Subcutaneous preadipocyte (primary cell): ENCODE measurements around the genes CBLN2 and ZNF407.

GRCh38 chr18:69955066-69955479 lies 7.4 kb upstream of the CD226 start:
- CAGE, long polyA plus RNA: no peak

GRCh38 chr18:70335853-70336641 lies 47.2 kb downstream of the SOCS6 start:
- CAGE, long polyA plus RNA: no peak

- CAGE, long polyA plus RNA: no peak
Observed at GRCh38 chr18:70659405-70660078, 370.7 kb downstream of the SOCS6 start.

- CAGE, long polyA plus RNA: no peak
Observed at GRCh38 chr18:70672187-70672440, 383.3 kb downstream of the SOCS6 start.

DNA sequence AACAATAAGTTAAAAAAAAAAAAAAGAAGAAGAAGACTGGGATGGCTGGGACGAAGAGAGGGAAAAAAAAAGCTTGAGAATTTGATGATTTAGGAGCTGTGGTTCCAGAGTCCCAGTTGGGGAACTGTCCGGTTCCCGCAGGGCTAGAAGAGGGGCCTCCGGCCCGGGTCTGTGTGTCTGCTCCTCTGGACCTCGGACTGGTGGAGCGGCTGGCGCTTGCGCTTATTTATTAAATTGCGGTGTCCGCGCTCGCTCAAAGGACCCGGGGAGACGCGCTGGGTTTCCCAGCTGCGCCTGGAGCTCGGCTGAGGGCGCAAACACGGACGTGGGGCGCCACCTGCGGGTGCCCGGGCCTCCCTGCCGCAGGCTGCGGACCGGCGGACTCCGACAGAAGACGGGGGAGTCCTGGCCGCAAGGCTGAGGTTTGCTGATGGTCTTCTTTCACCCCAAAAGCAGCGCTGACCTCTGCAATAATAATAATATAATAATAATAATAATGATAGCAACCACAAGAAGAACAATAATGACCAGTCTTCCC lies at the start of gene CBLN2:
Gene CBLN2 (minus strand): TSS at position 199 of the 538 bp plus-strand sequence.
- CAGE, long polyA plus RNA: no peak

DNA sequence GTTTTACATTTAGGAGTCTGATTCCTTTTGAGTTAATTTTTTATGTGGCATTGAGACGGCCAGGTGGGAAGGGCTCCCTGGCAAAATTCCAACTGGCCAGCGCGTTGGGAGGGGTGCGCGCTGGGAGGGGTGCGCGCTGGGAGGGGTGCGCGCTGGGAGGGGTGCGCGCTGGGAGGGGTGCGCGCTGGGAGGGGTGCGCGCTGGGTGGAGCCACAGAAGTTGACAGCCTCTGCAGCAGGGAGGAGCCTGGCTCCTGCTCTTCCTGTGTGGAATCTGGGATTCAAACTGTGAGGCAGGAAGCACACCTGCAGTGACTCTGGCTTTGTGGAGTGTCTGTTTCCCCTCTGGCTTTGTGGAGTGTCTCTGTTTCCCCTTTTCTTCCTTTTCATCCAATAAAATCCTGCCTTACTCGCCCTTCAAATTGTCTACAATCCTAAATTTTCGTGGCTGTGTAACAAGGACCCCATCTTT lies 147.9 kb upstream of the CBLN2 start:
- CAGE, long polyA plus RNA: no peak

GRCh38 chr18:74225140-74225492 lies 66.6 kb downstream of the CYB5A start:
- CAGE, long polyA plus RNA: no peak

DNA sequence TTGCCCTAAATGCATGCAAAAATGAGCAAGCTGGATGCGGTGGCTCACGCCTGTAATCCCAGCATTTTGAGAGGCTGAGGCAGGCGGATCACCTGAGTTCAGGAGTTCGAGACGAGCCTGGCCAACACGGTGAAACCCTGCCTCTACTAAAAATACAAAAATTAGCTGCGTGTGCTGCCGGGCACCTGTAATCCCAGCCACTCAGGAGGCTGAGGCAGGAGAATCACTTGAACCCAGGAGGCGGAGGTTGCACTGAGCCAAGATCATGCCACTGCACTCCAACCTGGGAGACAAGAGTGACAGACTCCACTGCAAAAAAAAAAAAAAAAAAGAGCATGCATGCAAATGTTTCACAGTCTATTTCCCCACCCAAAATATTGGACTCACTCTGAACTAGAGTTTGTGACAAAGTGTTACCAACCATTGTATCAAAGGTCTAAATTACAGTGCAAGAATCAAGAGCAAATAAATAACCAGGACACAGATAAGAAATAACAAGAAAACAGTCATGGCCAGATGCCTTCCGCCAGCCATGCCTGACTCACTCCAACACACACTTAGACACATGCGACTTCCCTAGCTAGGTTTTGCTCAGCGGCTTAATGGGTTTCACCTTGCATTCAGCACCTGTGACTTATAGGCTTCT lies 62.9 kb downstream of the CYB5A start:
- CAGE, long polyA plus RNA: no peak

GRCh38 chr18:74232933-74233427 lies 58.8 kb downstream of the CYB5A start:
- CAGE, long polyA plus RNA: no peak

DNA sequence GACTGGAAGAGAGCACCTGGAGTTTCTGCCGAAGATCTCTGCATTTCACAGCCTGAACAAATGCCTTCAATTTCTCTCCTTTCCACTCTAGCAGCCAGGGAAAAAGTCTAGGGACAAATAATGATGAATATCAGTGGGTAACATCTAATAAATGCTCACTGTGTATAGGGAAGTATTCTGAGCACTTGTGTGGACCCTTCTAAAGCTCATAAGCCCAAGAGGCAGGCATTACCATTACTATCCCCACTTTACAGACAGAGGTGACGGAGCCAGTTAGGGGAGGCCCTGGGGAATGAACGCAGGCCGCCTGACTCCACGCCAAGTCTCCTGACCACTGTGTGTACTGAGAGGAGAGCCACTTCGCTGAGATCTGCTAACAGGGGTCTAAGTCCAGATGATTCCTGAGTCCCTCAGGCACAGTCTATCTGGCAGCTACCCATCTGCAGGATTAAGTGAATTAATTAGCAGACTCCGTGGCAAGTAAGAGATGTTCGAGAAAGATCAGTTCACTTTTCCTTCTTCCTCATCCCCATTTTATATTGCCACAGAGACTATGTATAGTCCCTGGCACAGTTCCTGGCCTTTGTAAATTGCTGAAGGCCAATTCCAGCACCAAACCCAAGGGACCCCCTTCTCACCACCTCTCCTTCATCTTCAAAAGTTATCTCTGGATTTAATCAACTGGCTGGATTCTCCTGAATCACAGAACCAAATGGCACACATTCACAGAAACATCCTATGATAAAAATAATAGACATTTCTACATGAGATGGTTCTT lies 13.7 kb downstream of the CYB5A start:
- CAGE, long polyA plus RNA: no peak

- CAGE, long polyA plus RNA: no peak
Observed at GRCh38 chr18:74300636-74301084, 8.9 kb upstream of the CYB5A start.

DNA sequence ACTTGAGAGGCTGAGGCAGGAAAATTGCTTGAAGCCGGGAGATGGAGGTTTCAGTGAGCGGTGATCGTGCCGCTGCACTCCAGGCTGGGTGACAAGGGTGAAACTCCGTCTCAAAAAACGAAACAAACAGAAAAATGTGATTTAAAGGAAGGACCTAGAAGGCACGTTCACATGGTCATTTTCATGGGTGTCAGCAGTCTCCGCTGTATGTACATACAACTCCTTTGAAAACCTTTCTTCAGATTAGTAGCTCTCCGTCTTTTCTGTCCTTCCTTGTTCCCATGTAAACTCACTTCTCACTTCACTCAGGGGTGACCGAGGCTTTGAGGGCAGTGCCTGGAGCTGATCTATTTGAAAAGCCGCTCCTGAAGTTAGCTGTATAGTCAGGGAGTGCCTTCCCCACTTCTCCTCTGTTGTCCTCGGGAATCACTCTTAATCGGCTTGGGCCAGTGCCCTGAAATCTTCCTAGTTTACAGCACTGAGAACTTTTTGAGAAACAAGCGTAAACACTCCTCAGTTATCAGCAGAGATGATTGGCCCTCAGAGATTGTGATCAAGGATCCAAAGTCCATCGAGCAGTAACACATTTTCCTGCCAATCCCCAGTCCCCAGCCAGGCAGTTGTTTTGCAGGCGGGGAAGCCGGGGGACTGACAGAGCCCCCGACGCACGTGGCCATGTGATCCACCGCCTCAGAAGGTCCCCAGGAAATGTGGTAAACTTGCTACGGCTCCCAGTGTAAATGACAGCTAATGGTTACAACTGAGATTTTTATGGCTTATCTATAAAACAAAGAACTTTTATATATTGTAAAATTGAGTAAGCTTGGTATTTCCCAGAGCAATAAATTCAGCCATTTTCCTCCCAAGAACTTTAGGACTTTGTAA lies 53.2 kb downstream of the C18orf63 start:
- CAGE, long polyA plus RNA: no peak

- CAGE, long polyA plus RNA: no peak
Observed at GRCh38 chr18:74517264-74517889, 16.9 kb upstream of the CNDP1 start.

DNA sequence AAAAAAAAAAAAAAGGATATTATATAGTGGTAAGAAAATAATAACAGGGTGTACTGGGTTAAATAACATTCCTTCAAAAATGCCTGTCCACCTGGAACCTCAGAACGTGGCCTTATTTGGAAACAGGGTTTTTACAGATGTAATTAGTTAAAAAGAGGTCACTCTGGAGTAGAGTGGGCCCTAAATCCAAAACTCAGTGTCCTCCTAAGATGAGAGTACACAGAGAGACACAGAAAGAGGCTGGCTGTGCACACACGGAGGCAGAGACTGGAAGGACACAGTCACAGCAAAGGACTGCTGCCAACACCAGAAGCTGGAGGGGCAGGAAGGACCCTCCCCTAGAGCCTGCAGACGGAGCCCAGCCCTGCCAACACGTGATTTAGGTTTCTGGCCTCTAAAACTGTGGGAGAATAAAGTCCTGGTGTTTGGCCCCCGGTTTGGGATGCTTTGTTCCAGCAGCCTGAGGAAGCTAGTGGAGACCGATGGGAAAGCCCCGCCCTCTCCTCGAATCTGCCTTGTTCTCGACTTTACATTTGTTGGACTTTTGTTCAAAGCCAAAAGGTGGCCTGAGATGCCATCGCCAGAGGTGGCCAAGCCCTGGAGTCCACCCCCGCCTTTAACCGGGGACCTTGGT lies 10.5 kb downstream of the CNDP1 start:
- CAGE, long polyA plus RNA: no peak

DNA sequence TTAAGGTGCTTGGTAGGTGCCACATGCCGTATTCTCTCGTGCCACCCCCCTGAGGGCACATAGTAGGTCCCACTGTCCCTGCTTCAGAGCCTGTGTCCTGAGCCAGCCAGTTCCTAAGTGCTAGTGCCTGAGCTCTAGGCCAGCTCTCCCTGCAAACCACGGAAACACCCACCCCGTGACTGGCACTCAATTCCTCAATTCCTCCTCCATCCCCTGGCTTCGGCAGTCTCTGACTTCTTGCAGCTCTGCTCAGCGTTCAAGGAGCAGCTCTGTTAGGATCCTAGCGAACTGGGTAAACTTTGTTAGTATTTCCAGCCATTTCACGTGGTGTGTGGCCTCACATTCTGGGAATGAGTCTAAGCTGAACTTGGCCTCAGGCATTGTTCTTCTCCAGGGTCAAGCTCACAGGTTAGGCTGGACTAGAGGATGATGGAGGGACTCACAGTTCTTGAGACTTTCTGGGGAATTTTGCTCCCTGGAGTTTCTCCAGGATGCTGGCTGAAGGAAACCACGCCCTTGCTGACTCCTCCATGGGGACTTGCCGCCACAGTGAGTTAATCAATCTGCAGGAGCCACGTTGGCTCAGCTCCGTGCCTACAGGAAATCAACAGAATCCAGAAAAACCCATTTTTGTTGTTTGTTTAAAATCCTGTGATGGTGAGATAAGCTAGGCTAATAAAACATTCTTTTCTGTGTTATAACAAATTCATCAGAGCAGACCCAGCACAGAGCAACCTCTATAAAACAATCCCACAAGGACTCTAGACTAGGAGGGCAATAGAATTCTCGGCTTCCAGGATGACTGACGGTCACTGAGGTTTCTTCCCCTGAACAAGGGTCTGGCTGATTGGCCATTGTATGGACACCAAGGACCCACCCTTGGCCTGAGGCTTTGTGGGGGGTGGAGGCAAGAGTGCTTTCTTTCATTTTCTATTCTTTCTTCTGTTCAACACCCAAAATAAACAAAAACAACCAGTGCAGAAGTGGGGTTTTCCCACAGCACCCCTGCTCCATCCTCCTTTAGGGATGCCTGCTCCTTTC lies 12.5 kb downstream of the CNDP1 start:
- CAGE, long polyA plus RNA: no peak

GRCh38 chr18:74597007-74598023 lies at the start of gene ZNF407:
TSS of gene ZNF407 (plus strand) at chr18:74597870.
- CAGE, long polyA plus RNA: no peak

GRCh38 chr18:74950180-74950790 lies 258.7 kb downstream of the PTGR3 start:
- CAGE, long polyA plus RNA: no peak

DNA sequence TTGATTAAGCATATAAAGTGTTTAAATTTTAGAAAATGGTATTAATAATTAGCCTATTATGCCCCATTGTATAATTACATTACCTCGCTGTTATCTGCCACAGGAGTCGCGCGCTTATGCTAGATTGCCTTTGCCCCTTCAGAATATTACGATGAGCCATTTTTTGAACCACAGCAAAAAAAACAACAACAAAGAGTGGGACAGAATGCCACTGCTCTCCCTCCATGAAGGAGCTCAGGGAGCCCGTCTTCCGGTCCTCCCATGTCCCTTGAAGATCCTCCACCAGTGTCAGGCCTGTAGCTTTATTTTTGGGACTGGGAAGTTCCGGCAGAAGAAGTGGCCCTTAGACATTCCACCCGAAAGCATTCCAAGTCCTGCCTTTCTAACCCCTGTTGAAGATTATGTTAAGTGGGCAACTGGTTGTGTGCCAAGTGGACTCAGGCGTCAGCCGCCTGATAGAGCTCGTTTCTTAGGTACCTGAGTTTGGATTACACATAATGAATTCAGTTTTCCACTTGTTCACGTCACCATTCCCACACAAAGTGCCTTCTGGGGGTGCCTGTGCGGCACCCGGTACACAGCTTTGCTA lies 156.6 kb downstream of the PTGR3 start:
- CAGE, long polyA plus RNA: no peak

- CAGE, long polyA plus RNA: no peak
Observed at GRCh38 chr18:75638281-75639305, 211.1 kb upstream of the SMIM21 start.

DNA sequence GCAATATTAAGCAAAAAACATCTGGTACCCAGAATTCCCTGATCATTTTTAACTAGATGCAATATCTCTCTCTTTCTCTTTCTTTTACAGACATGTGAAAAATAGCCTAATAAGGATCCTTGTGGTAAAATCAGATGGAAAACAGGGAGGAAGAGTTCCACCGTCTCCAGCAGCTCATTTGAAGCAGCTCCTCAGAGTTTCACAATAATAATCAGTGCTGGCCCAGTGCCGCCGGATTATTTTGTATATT lies 227.5 kb upstream of the SMIM21 start:
- CAGE, long polyA plus RNA: no peak